Cerebellum (tissue), 5 donors: ENCODE measurements around a stretch of chr12.

DNA sequence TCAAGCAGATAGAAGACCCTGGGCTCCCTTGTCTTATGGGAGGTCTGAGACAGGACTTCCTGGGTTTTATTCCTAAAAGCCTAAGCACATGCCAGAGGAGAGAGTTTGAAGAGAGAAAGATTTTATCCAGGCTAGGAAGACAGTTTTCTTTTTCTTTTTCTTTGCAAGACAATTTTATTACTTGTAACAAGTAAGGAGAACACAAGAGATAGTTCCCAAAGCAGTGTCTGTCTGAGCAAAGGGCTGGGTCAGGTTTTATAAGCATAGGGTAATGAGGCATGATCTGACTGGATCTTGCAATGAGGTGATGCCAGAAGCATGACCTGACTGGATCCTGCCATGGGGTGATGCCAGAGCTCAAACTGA, 180.4 kb upstream of the HMGA2 start:
- PRO-cap, 3 experiments, result no peak in any of the 3 experiments
- RAMPAGE, long total RNA, result no peak

DNA sequence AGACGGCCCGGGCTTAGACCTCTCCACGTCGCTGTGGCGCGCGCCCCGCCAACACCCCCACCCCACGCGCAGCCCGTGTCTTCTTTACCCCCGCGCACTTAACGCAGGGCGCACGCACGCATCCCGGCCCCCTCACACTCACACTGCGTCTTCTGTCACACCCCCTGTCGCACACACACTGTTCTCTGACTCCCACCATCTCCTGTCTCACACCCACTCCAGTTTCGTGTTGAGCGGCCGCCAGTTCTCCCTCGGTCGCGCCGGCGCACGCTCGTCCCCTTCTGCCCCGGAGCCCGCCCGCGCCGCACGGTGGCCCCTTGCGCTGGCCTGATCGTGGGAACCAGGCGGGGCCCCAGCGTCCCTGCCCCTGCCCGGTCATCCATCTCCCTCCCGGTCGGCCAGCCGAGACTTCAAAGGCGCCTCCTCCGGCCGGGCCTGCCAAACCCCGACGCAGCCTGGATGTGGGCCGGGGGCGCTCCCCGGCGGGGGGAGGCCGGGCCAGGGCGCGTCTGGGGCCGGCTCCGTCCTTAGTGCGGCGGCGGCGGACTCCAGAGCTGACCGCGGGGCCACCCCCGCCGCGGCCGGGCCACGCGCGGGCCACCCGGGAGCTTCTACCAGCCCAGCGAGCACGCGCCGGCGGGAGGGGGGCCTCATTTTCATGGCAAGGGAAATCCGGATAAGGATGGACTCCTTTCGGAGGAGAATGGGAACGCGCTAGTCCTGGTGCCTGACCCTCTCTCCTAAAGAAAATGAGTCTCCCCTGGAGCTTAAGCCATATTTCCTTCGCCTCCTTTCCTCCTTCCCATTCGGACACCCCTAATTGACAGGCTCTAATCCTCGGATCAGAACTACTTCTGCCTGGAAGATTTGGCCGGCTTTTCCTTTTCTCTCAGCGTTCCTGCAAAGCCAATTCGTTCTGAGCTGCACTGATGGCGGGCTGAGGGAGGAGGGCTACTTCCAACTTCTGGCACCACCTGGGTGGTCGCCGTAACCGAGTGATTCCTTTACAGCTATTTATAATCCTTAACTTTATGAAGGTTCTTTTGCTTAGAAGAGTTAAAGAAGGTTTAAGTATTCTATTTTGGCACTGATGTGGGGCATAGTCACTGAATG, 81.9 kb upstream of the HMGA2 start:
- PRO-cap, 3 experiments, result no peak in any of the 3 experiments
- RAMPAGE, long total RNA, result no peak

- PRO-cap, 3 experiments, result no peak in any of the 3 experiments
- RAMPAGE, long total RNA, result no peak
Observed at GRCh38 chr12:65896767-65897148, 72.5 kb downstream of the HMGA2 start.

DNA sequence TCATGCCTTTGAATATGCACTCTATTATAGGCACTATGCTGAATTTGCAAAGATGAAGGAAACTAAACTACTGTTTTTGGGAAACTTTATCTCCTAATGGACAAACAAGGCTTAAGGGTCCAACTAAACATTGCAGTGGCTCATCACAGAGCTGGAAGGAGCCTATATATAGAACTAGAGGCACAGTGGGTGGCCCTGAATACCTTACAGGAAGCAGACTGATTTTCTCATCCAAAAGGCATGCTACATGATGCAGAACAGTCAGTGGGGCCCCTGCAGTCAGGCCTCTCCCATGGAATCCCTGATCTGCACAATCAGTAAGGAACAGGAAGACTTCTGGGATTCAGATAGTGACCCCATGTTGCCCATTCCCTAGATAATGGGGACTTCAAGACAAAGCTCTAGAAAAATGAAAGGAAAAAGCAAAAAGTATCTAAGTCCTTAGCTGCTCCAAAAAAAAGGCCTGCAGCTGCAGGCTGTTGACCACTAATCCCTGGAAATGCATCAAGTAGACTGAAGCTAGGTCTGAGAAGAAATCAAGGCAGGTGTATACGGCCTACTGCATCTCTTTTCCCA, 1.9 kb upstream of the LLPH start:
- PRO-cap, 3 experiments, result no peak in any of the 3 experiments
- RAMPAGE, long total RNA, result no peak

DNA sequence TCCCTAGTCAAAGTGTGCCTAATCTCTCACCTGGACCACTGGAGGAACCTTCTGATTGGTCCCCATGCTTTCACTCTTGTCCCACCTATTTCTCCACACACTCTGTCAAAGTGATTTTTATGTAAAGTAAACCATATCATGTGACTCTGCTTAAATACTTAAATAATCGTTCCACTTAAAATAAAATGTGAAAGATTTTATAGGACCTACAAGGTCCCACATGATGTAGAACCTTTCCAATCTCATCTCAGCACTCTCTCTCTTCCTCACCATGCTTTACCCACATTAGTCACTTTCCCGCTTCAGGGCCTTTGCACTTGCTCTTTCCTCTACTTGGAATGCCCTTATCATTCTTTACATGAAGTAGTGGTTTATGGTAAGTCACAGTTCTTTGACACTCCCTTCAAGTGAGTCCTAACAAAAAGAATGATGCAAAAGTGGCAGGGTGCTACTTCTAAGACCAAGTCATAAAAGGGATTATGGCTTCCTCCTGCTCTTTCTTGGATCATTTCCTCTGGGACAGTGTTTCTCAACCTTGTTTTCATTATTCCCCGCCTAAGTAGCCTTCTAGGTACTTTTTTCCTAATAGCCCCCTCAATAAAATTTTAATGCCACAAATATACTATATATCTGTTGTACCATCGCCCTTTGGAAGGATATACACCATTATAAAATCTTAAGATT, 13.2 kb downstream of the TMBIM4 start:
- PRO-cap, 3 experiments, result no peak in any of the 3 experiments
- RAMPAGE, long total RNA, result no peak

DNA sequence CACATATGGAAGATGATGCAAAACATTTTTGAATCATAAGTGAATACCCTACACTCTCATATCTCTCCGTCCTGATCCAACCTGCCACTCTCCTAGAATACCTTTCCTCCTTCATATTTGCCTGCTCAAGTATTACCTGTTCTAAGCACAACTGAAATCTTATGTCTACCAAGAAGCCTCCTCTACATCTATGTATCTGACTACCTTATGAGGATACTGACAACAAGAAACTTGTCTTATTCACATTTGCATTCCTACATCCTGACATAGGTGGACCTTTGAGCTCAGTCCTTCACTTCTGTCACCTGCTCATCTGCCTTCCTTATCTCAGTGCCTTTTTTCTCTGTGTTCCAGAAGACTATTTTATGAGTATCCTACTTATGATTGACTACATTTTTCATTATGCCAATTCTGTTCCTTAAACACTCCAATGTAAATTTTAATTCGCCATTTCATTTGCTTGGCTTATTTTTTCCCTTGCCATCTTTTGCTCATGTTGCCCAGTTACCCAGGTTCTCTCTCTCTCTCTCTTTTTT, 250.7 kb upstream of the GRIP1 start:
- PRO-cap, 3 experiments, result no peak in any of the 3 experiments
- RAMPAGE, long total RNA, result no peak

GRCh38 chr12:67023523-67024470, 245.4 kb upstream of the CAND1 start:
- PRO-cap, 3 experiments, result no peak in any of the 3 experiments
- RAMPAGE, long total RNA, result no peak

DNA sequence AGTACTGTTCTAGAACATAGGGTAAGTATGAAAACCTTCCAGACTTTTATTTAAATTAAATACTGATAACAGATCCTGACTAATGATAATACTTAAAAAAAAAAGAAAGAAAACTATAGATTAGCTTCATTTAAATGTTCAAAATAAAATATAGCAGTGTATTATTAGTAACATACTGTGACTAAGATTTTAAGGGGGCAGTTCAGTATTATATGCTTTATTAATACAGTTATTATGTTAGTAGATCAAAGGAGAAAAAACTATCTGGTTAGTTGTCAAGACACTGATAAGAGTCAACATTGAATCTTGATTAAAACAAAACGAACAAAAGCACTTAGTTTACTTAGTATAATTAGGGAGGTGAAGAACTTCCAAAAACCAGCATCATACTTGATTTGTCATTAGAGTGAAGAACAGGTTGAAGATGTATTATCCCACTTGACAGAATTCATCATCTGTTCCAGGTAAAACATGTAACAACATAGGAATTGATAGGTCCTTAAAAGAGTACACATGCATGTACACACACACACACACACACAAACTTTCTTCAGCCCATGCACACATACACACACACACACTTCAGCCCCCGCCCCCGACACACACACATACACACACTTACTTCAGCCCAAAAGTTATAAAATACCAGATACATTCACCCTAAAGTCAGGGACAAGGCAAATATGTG, 15.2 kb downstream of the CAND1 start:
- PRO-cap, 3 experiments, result no peak in any of the 3 experiments
- RAMPAGE, long total RNA, result no peak

- PRO-cap, 3 experiments, result no peak in any of the 3 experiments
- RAMPAGE, long total RNA, result no peak
Observed at GRCh38 chr12:67710614-67710994, 62.1 kb downstream of the DYRK2 start.

GRCh38 chr12:67827832-67828551, 179.4 kb downstream of the DYRK2 start:
- PRO-cap, 3 experiments, result no peak in any of the 3 experiments
- RAMPAGE, long total RNA, result no peak

GRCh38 chr12:68012628-68013070, 146.9 kb downstream of the IFNG start:
- PRO-cap, 3 experiments, result no peak in any of the 3 experiments
- RAMPAGE, long total RNA, result no peak

DNA sequence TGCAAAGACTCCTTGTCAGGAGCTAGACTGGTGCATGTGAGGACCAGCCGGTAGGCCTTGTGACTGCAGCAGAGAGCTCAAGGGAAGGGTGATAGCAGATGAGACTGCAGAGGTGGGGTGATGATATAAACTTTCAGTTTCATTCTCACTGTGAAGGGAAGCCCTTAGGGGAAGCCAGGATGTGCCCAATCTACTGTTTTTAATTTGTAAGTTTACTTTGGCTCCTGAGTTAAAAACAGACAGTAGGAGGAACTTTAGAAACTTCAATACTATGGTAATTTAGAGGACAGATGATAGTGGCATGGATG, 12.4 kb downstream of the IL22 start:
- PRO-cap, 3 experiments, result no peak in any of the 3 experiments
- RAMPAGE, long total RNA, result no peak

GRCh38 chr12:68245482-68246225, 7.8 kb downstream of the IL22 start:
- PRO-cap, 3 experiments, result no peak in any of the 3 experiments
- RAMPAGE, long total RNA, result no peak

DNA sequence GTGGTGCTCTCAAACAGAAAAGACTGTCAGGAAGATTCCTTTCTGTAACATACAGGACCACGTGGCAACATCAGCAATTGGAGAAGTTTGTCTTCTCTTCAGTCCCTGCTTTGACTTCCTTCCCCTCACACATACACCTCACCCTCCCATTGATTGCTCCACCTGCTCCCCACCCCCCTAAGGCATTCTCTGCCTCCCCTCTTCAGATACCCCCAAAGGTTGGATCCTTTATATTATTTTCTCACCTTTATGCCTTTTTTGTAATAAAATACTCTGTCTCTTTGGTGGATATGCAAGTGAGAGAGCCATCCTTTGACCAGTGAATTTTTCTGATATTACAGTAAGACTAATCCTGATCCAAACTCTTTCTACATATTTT, 36.3 kb upstream of the MDM1 start:
- PRO-cap, 3 experiments, result no peak in any of the 3 experiments
- RAMPAGE, long total RNA, result no peak

DNA sequence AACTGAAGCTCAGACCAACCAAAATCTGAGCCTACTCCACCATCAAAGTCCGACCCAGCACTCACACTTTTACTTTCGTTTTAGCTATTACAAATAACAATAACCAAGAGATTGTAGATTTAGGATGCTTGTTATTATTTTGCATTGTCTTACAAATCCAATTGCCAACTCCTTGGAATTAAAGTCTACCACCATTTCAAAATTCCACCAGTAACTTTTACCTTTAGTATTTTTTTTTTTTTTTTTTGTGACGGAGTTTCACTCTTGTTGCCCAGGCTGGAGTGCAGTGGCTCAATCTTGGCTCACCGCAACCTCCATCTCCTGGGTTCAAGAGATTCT, 130.8 kb upstream of the MDM1 start:
- PRO-cap, 3 experiments, result no peak in any of the 3 experiments
- RAMPAGE, long total RNA, result no peak

- PRO-cap, 3 experiments, result no peak in any of the 3 experiments
- RAMPAGE, long total RNA, result no peak
Observed at GRCh38 chr12:68611078-68611519, 400 bp downstream of the RAP1B start.

GRCh38 chr12:68627562-68628447, 17.1 kb downstream of the RAP1B start:
- PRO-cap, 3 experiments, result no peak in any of the 3 experiments
- RAMPAGE, long total RNA, result no peak

- PRO-cap, 3 experiments, result no peak in any of the 3 experiments
- RAMPAGE, long total RNA, result no peak
Observed at GRCh38 chr12:68636109-68636713, 25.5 kb downstream of the RAP1B start.

GRCh38 chr12:68788884-68789530, 19.0 kb upstream of the MDM2 start:
- PRO-cap, 3 experiments, result no peak in any of the 3 experiments
- RAMPAGE, long total RNA, result no peak

DNA sequence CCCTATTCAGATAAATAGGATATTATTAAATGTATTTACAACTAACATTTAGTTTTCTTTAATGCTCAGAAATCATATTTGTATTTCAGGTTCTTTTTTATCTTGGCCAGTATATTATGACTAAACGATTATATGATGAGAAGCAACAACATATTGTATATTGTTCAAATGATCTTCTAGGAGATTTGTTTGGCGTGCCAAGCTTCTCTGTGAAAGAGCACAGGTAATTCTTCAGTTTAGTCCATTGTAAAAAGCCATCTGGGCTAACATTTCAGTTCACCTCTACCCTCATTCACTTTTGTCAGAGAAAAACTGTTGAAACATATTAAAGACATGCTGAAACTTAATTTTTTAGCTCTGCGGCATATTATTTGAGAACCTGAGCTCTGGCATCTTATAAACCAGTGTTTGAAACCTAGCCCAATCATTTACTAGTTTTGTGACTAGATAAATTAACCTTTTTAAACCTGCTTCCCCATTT, 8.8 kb downstream of the MDM2 start:
- PRO-cap, 3 experiments, result no peak in any of the 3 experiments
- RAMPAGE, long total RNA, result no peak